Karpas-422 (cell line): Measurements from ENCODE around the gene TMEM43.

DNA sequence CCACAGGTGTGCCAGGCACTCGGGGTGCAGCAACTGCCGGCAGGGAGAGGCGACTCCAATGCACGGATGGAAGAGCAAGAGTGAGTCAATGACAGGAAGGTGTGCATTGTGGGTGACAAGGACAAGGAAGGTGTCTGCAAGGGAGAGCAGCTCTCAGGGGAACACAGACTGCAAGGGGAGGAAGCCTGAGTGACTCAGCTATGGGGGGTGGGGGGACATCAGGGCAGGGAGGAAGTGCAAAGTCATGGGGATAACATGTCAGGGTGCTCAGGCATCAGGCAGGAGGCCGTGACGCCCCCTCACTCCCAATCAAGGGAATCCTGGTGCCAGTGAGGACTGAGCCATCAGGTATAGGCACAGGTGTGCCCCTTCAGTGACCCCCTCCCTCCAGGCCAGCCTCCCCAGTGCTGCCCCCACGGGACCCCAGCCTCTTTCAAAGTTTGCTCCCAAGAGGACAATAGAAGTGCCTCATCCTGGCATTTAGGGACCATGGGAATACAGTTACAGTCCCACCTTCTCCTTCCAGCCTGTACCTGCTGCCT lies 67.3 kb downstream of the NUP210 start:
- PRO-cap = no peak
- RAMPAGE, long total RNA = no peak

DNA sequence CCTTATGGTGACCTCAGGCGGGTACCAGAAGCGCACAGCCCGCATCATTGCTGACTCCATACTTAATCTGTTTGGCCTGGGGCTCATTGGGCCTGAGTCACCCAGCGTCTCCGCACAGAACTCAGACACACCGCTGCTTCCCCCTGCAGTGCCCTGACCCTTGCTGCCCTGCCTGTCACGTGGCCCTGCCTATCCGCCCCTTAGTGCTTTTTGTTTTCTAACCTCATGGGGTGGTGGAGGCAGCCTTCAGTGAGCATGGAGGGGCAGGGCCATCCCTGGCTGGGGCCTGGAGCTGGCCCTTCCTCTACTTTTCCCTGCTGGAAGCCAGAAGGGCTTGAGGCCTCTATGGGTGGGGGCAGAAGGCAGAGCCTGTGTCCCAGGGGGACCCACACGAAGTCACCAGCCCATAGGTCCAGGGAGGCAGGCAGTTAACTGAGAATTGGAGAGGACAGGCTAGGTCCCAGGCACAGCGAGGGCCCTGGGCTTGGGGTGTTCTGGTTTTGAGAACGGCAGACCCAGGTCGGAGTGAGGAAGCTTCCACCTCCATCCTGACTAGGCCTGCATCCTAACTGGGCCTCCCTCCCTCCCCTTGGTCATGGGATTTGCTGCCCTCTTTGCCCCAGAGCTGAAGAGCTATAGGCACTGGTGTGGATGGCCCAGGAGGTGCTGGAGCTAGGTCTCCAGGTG lies 24.6 kb downstream of the HDAC11 start:
- PRO-cap = no peak
- RAMPAGE, long total RNA = no peak

GRCh38 chr3:13517062-13517792 lies 31.7 kb upstream of the FBLN2 start:
- PRO-cap = no peak
- RAMPAGE, long total RNA = no peak

GRCh38 chr3:13621651-13622210 lies 72.8 kb downstream of the FBLN2 start:
- PRO-cap = no peak
- RAMPAGE, long total RNA = no peak

GRCh38 chr3:13654843-13655179 lies 105.9 kb downstream of the FBLN2 start:
- PRO-cap = no peak
- RAMPAGE, long total RNA = no peak

GRCh38 chr3:14124901-14125482 lies at the start of gene TMEM43:
TSS of gene TMEM43 (plus strand) at chr3:14125052.
- PRO-cap = bidirectional peak, plus-strand start at chr3:14125133, minus-strand start at chr3:14124756
- RAMPAGE, long total RNA = no peak

DNA sequence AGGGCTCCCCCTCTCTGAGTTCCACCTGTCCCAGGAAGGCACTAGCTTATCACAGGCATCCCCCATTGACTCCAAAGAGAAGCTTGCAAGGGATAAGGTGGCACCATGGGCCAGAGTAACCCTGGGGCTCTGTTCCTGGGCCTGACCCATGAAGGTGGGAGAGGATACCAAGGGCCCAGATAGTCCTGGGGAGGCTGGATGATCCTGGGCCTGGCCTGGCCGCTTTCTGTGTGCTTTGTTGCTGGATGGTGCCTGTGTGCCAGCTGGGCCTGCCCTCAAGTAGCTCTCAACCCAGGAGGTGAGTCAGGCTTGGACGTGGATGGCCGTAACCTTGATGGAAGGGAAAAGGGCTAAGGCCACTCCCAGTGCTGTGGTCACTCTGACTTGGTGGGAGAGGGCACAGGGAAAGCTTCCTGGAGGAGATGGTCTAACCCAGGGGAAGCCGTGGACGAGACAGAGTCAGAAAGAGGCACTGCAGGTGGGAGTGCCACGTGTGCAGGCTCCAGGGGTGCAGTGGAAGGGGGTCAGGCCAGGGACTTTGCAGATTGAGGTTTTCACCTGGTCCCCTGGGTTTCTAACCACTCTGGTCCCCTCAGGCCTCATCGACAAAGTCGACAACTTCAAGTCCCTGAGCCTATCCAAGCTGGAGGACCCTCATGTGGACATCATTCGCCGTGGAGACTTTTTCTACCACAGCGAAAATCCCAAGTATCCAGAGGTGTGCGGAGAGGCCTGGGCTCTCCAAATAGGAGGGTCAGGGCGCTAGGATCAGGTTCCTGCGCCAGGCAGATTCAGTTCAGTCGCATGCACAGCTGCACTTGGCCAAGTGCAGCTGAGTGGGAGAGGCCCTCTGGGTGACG lies 9.6 kb downstream of the TMEM43 start:
- PRO-cap = no peak
- RAMPAGE, long total RNA = no peak

DNA sequence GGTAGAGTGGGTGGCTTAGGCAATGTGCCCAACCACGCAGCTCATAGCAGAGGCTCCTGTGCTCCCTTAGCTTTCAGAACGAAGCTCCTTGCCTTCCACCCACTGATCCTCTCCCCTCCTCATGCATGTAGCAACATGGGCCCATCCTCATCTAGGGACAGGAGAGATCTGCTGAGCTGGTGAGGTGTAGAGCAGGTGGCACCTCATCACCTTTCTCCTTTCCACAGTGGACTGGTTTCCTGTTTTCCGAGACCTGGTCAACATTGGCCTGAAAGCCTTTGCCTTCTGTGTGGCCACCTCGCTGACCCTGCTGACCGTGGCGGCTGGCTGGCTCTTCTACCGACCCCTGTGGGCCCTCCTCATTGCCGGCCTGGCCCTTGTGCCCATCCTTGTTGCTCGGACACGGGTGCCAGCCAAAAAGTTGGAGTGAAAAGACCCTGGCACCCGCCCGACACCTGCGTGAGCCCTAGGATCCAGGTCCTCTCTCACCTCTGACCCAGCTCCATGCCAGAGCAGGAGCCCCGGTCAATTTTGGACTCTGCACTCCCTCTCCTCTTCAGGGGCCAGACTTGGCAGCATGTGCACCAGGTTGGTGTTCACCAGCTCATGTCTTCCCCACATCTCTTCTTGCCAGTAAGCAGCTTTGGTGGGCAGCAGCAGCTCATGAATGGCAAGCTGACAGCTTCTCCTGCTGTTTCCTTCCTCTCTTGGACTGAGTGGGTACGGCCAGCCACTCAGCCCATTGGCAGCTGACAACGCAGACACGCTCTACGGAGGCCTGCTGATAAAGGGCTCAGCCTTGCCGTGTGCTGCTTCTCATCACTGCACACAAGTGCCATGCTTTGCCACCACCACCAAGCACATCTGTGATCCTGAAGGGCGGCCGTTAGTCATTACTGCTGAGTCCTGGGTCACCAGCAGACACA lies 16.8 kb downstream of the TMEM43 start:
- PRO-cap = no peak
- RAMPAGE, long total RNA = no peak

GRCh38 chr3:14145230-14145596 lies 20.4 kb downstream of the TMEM43 start:
- PRO-cap = no peak
- RAMPAGE, long total RNA = no peak

- PRO-cap = no peak
- RAMPAGE, long total RNA = no peak
Measured at GRCh38 chr3:14175228-14176068, 3.0 kb downstream of the XPC start.

- PRO-cap = no peak
- RAMPAGE, long total RNA = no peak
Measured at GRCh38 chr3:14435277-14435897, 33.0 kb downstream of the SLC6A6 start.

GRCh38 chr3:14451751-14452627 lies 49.6 kb downstream of the SLC6A6 start:
- PRO-cap = no peak
- RAMPAGE, long total RNA = no peak

DNA sequence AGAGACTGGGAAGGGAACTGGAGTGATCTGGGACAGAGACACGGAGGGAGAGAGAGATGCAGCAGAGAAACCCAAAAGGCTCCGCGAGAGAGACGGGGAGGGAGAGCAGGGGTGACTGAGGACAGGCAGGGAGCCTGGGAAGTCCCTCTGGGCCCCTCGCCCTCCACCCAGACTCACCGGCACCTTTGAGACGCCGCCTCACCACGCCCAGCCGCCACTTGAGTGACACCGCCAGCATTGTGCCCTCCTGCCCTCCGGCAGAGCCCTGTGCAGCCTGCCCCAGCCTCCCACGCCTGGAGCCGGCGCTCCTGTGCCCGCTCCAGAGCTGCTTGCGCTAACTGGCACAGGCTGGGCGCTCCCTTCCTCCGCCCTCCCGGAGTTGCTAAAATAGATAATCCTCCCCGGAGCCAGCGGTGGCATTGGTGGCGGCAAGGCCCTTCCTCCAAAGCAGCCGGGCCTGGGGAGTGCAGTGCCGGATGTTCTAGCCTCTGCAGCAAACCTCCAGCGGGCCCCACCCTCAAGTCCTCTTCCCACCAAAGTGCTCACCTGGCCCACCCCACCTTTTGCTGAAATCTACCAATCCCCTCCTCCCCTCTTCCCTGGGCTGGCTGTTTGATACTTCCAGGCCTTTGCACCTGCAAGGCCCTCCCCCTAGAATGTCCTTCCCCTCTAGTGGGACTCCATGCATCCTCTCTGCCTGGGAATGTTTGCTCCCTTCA lies 15.7 kb upstream of the GRIP2 start:
- PRO-cap = no peak
- RAMPAGE, long total RNA = no peak

- PRO-cap = no peak
- RAMPAGE, long total RNA = no peak
Measured at GRCh38 chr3:14602679-14603433, 48.7 kb upstream of the CCDC174 start.

DNA sequence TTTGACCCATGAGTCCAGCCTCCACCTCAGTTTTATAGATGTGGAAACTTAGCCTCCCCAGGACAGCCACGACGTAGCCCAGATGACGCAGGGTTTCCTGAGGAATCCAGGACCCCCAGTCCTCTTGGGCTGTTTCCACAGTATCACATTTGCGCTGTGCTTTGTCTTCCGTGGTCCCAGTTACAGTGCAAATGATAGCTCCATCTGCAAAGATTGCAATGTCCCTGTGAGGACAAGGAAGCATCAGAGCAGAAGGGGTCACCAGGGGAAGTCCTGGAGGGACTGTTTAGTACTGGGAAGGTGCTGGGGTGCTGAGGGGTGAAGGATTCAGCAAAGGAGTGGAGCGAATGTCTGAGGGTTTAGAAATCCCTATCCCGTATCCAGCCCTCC lies 34.2 kb downstream of the FGD5 start:
- PRO-cap = no peak
- RAMPAGE, long total RNA = no peak

- PRO-cap = no peak
- RAMPAGE, long total RNA = no peak
Measured at GRCh38 chr3:15099501-15099890, 548 bp upstream of the RBSN start.

DNA sequence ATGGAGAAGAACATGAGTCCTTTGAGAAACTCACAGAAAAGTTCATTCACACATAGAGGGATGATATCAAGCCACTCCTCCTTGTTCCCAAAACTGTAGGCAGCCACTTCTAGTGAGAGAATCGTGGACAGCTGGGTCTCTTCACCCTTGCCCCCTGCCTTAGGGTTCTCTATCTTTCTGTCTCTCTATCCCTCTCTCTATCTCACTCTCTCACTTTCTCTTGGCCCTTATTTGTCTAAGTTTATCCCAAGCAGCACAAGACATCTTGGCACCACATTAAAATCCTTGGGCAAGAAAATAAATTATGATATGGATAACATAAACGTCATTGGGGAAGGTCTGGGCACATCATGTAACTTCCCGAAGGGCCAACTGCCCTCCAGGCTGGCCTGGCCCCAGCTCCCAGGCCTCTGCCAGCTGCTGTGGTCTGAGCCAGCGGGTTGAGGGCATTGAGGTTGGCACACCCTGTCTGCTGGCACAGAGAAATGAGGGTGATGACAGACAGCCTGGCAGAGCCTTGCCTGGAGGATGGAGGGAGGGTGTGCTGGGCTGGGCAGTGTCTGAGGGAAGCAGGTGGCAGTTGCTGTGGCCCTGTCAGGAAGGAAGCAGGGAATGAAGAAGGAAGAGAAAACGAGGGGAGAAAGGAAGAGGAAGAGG lies 3.2 kb upstream of the RBSN start:
- PRO-cap = no peak
- RAMPAGE, long total RNA = no peak

DNA sequence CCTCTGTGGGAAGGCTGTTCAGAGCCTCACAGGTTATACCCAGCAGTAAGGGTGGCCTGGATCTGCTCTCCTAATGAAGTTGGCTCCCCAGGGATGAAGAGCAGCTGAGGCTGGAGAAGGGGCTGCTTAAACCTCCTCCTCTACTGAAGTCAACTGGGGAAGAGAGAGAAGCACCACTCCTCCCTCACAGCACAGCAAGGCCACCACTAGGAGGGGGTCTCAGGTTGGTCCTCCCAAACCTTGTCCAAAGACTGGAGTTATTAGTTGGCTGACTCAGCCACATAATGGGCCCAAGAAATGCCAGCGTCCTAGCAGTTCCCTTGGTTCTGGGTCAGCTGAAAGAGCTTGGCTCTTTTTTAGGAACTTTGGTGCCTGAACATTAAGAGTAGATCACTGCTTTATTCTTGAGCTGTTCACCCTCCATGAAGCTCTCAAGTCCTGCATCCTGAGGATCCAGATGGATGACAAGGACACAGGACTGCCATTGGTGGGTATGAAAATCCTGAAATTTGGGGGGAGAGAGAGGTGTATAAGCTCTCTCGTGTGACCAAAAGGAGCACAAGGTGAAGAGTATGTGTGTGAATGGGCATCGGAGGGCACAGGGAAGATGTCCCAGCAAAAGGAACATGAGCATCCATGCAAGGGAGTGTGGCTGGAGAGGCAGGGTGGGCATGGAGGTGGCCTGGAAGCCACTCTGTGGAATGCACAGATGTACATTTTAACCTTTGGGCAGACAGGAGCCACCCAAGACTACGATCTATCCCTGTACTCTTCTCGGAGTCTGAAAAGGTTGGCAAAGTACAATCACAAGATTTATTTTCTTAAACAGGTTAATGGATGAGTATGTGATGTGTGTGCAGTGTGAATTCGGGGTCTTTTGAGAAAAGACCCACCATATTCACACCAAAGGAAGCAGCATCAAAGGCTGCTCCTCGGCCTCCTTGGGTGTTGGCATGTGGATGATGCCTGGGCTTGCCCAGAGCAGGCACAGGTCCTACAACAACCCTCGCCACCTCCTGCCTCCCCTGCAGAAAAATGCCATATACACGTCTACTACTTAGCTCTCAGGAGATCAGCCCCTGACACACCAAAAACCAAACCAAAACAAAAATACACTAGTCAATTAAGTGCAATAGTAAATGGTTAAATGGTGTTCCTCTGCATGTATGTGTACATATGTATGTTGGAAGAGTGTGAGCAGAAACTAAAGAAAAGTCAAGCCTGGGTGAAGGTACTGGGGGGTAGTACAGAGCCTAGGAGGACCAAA lies 54.5 kb downstream of the CAPN7 start:
- PRO-cap = no peak
- RAMPAGE, long total RNA = no peak

GRCh38 chr3:15267968-15268433 lies 62.0 kb downstream of the CAPN7 start:
- PRO-cap = no peak
- RAMPAGE, long total RNA = no peak

DNA sequence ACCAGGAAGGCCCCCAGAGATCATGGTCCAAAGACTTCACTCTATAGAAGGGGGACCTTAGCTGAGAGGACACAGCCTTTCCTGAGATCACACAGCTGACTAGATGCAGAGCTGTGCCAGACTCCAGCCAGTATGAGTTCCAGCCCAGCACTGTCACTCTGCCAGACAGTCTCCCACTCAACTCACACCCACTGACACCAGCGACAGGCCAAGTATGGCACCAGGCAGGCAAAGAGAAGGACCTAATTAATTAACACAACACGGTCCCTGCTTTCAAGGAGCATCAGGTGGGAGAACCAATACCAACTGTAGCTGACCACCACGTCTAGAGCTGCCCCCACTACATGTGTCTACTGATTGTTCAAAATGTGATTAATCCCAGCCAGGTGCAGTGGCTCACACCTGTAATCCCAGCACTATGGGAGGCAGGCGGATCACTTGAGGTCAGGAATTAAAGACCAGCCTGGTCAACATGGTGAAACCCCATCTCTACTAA lies 62.1 kb downstream of the SH3BP5 start:
- PRO-cap = no peak
- RAMPAGE, long total RNA = no peak